ENCODE data around the gene KCNK10.

DNA sequence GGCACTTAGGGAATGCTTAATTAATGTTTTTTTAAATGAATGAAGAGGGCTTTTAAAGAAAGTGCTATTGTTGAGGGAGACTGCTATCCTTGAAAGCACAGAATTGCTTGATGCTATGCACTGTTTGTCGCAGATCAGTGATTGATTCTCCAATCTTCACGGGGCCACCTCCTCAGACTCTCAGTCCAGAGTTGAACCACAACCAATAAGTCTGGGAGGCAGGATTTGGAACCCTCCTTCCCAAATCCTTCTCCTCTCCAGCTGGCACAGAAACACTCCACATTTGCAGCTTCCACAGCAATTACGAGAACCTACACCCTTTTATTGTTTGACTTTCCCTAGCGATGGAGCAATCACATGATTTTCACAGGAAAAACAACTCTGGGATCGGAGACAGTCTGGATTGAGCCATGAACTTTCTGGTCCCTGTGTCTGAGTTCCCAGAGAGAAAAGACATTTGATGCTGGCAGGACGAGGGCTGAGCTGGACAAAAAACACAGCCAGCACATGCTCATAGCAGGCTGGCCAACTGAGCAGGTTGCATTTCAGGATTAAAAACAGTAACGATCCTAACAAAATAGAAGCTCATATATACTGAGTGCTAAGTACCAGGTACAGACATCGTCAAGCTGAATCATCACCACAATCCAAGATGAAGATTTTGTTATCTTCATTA is 49.0 kb upstream of the STON2 start:
- PRO-cap, 2 experiments: no peak in any of the 2 experiments

GRCh38 chr14:81464355-81465229 is 64.5 kb upstream of the STON2 start:
- PRO-cap, 2 experiments: peak in 2 of 2 experiments; most common plus-strand start chr14:81464927 (in 1); most common minus-strand start chr14:81464914 (in 1)

DNA sequence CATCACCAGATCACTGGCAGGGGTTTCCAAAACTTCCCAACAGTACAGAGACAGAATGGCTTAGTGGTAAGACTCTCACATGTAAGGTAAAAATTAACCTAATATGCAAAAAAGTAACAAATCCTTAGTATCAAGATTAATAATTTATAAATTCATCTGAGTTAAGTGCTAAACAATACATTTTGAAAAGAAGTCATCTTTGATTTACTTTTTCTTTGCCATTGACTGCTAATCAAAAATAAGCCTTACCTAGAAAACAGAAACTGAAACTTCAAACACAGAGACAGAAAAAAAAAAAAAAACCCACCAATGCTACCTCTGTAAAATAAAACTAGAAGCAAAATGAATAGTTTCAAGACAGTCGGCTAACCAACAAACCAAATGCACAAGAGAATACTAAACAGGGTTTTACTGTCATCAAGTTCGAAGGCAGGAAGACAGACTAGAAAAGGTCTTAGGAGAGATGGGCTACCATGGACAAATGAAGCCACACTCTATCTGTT is 59.6 kb downstream of the SEL1L start:
- PRO-cap, 2 experiments: peak in 2 of 2 experiments; most common plus-strand start position 355 of the sequence (in 2)

- PRO-cap, 2 experiments: no peak in any of the 2 experiments
Observed at GRCh38 chr14:81529398-81529859, 4.2 kb downstream of the SEL1L start.

- PRO-cap, 2 experiments: no peak in any of the 2 experiments
Observed at GRCh38 chr14:81534615-81535010, 960 bp upstream of the SEL1L start.

DNA sequence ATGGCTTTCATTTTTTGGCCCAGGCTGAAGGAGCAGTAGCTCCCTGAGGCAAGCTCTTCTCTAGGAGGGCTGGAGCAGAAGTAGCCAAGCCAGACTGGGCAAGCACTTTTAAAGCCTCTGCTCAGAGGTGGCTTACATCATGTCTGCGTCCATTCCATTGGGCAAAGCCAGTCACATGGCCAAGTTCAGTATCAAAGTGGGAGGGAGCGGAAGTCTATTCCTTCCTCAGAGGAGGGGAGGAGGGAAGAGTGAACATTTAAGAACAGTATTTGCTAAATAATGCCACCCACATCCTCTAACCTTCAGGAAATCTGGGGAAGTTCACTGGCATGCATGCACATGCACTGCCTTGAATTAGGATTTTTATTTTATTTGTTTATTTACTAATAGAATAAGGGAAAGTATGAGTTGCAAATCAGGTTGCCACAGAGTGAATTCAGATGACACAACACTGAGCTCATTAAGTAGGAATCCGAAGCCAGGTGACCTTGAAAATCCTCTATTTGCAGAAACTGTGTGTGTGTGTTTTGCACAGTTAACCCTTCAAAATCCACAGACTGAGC is 122.1 kb upstream of the SEL1L start:
- PRO-cap, 2 experiments: no peak in any of the 2 experiments

- PRO-cap, 2 experiments: no peak in any of the 2 experiments
Observed at GRCh38 chr14:85536236-85537232, 6.6 kb downstream of the FLRT2 start.

- PRO-cap, 2 experiments: no peak in any of the 2 experiments
Observed at GRCh38 chr14:87691589-87691846, 301.5 kb downstream of the GALC start.

DNA sequence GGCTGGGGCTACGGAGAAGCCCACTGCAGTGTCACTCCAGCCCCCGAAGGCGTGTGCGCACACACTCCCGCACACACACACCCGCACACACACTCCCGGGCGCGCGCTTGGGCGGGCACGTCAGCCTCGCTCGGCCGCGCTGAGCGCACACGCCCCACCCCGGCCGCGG is at the start of gene KCNK10:
Gene KCNK10, minus strand, starts transcription at position 109 of the 169 bp plus-strand sequence.
- PRO-cap, 2 experiments: no peak in any of the 2 experiments

GRCh38 chr14:88473573-88474331 is 81.1 kb downstream of the PTPN21 start:
- PRO-cap, 2 experiments: no peak in any of the 2 experiments

GRCh38 chr14:88613895-88614094 is 51.0 kb downstream of the ZC3H14 start:
- PRO-cap, 2 experiments: no peak in any of the 2 experiments

- PRO-cap, 2 experiments: no peak in any of the 2 experiments
Observed at GRCh38 chr14:88682078-88682545, 110.6 kb downstream of the EML5 start.

DNA sequence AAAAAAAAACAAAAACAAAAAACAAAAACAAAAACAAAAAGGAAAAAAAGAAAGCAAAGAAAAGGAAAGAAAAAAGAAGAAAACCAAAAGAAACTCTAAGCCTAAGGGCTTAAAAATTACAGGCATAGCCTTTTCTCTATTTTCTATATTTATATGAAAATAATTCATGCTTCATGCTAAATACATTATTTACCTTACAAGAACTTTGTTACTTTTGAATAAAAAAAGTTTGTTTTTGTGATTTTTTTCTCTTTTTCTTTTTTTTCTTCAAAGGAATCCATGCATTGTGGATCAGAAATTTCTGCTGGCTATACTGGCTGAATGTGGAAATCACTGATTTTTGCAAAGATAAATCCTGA is 256.2 kb downstream of the FOXN3 start:
- PRO-cap, 2 experiments: no peak in any of the 2 experiments

DNA sequence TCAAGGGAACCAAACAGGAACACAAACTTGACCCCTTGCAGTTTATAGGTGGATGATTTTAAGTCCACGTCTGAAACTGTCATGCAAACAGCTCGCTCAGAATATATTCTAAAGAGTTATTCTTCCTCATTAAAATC is 146.0 kb downstream of the FOXN3 start:
- PRO-cap, 2 experiments: no peak in any of the 2 experiments

DNA sequence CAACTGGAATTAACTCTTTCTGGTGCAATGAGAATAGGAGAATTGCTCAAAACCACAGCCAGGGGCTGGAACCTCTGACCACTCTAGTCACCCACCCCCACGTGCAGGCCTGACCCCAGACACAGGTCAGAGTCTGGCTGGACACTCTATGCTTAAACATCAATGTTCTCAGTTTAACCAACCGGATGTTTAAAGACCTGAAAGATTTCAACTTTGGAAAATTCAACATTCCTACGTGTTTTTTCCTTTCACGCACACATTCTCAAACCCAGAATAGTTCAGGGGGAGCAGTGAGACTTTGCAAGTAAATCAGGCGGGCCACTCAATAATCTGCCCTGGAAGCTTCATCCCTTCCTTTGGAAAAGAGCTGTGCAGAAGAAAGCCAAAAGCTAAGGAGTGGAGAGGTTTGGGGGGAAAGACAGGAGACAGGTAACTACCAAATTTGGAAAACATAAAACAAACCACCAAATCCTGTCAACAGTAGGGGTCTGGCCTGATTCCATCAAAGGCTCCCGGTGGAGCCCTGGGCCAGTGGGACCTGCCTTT is 64.9 kb downstream of the FOXN3 start:
- PRO-cap, 2 experiments: no peak in any of the 2 experiments

DNA sequence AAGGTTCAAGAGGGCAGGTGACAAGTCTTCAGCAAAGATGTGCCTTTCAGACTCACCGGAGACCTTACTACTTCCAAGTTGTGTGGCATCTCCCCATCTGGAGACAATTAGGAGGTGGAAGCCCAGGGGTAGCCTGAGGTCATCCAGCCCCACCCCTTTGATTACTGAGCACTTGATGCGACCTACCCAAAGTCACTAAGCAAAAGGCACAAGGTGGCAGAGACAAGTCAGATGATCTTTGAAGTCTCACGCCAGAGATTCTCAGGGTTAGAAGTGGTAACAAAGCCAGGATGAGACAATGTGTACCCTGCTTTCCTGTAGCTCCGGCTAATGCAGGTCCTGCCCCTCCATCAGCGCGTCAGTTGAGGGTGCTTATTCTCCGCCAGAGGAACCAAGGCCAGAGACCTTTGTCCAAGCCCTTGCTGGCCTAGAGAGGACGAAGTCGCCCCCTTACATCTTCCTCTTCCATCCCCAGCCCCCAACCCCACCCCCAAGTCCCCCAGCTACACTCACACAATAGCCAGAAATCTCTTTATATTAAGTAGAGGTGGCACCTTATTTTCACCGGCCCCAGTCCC is 1.5 kb upstream of the FOXN3 start:
- PRO-cap, 2 experiments: no peak in any of the 2 experiments

- PRO-cap, 2 experiments: no peak in any of the 2 experiments
Observed at GRCh38 chr14:89672867-89673447, 255.9 kb upstream of the FOXN3 start.

DNA sequence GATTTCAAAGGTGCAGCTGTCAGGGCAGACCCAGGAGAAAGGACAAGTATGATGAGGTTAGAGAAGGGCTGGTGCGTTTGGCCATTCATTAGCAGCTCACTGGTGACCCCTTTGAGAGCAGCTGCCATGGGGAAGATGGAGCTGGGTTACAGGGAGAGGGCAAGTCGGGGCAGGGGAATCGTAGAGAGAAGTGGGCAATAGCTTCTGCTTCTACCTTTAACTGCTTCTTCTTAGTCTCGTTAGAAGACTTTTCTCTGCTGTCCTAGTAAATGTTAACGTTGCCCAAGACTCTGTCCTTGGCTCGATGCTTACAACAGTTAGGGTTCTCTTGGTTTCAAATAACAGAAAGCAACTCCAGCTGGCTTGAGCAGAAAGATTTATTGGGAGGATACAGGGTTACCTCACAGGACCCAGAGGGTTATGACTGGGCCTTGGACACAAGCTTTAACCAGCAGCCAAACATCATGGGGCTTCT is 161.6 kb downstream of the EFCAB11 start:
- PRO-cap, 2 experiments: no peak in any of the 2 experiments

DNA sequence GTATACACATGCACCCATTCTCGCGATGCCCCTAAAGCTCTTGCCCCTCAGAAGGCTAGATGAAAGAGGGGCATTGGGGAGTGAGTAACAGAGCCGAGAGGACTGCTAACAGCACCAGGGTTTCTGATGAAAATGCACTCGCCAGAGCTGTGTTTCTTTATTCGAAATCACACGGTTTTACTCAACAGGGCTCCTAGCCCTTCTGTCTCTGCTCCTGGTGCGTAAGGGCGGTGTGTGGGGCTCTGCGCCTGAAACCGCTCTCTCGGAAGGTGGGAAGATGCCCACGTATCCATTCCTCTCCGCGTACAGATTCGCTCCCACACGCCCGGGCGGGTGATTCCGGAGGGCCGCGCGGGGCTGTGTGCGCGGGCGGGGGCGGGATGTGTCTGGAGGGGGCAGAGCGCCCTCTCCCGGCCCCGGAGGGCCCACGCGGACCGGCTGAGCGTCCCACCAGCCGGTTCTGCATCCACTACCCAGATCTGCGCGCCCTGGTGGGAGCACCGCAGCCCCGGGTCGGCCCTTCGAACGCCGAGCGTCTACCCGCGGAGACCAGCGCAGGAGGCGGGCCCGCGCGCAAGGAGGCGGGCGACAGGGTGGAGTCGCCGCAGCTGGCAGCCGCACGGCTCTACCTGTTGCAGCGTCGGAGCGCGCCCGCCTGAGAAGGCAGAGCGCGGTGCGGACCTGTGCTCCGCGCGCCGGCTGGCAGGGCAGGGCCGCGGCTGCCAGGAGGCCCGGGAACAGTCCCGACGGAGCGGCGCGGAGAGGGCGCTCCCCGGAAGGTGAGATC is 1.5 kb upstream of the KCNK13 start:
- PRO-cap, 2 experiments: no peak in any of the 2 experiments

GRCh38 chr14:90060958-90061547 is 741 bp upstream of the KCNK13 start:
- PRO-cap, 2 experiments: no peak in any of the 2 experiments

Measured in helper T cell (primary cell).